Sciatic nerve (tissue), 1 donor: ENCODE results near the genes PPOX and TOMM40L.

- PRO-cap, result no peak
Observed at GRCh38 chr1:160432217-160432984, 32.0 kb downstream of the VANGL2 start.

DNA sequence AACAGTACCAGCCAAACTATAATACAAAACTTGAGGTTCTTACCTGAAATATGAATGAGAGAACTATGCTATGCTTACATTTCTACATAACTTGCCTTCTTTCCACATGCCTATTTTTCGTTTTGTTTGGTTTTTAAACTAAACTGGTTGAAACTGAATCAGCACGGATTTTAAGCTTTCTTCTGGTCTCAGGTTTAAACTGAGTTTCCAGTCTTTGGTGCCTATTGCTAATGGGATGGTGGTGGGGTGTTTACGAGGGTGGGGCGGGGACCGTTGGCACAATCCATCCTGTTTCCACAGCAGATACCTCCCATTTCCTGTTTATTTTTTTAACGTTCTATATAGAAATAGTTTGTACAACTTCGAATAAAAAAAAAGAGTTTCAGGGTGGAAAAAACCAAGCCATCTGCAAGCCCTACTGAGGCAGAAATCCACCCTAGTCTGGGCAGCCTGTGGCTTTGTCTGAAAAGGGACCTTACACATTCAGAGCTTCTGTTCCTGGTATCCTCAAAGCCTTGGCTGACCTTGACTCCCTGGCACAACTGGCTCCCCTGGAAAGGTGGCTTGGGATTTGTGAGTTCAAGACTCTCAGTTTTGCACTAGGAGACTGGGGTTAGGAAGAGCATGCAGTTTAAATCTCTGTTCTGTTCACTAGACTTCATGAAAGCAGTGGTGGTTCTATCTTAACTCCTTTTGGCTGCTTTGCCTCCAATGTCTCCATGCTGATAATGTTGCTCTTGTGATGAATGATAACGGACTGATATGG, 46.6 kb downstream of the VANGL2 start:
- PRO-cap, result no peak

DNA sequence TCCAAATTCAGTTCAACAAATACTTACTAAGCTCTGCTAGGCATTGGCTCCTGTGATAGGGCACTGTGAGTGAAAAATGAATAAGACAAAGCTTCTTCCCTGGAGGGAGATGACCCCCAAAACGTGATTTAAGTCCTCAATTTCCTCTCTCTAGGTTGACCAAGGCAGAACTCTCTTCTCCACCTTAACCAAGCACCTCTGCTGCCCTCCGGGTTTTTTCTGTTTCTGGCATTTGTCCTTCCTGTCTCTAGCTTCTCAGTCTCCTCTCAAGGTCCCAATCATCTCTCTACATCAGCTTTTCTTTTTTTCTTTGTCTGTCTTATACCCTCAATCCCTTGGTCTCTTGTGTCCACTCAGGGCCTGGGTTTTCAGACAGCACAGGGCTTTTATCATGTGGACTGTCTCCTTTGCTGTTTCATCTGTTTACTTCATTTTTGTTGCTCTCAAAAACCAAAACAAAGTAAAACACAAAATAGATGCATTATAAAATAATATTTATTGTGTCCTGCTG, 17.6 kb upstream of the SLAMF6 start:
- PRO-cap, result no peak

GRCh38 chr1:160560339-160560710, 19.0 kb downstream of the CD84 start:
- PRO-cap, result no peak

GRCh38 chr1:160567768-160568703, 11.3 kb downstream of the CD84 start:
- PRO-cap, result no peak

- PRO-cap, result no peak
Observed at GRCh38 chr1:160637980-160638636, 8.7 kb downstream of the SLAMF1 start.

- PRO-cap, result no peak
Observed at GRCh38 chr1:160714087-160714935, 2.7 kb upstream of the CD48 start.

DNA sequence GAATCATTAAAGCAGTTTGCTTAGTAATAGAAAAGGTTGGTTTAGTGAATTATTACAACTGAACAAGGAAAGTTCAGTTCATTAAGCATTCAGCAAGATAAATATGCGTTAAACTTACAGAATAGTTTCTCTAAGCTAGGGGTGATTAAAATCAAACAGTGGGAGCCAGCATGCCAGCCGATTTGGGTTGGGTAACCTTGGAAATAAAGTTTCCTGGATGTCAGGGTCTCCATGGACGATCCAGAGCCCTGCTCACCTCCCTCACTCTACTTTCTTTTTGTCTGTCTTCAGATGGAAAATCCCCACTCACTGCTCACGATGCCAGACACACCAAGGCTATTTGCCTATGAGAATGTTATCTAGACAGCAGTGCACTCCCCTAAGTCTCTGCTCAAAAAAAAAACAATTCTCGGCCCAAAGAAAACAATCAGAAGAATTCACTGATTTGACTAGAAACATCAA, 13.8 kb downstream of the SLAMF7 start:
- PRO-cap, result no peak

DNA sequence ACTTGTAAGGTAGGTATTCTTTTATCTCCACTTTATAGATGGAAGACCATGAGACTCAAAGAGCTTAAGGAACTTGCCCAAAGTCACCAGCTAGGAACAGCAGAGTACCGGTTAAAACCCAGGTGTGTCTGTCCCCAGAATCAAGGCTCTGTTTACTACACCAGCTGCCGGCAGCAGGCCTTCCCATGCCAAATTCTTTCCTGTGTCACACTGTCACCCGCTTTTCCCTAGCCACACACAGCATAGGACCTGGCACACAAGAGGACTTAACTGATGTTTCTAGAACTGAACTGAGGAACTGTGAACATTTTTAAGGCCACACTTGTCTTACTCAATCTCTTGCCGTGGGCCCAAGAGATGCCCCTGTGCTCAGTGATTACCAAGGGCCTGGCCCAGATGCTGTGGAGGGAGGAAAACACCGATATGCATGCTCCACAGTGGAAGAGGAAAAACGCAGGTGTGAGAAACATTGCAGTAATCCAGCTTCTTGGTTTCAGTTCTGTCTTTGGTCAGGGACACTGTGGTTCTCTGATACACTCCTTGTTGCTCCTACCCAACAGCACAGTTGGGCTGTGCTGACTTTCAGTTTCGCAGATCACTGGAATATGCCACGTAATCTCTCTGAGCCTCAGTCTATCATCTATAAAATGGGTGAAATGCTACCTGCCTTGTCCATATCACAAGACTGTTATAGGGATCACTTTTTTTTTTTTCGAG, 13.9 kb upstream of the LY9 start:
- PRO-cap, result no peak

DNA sequence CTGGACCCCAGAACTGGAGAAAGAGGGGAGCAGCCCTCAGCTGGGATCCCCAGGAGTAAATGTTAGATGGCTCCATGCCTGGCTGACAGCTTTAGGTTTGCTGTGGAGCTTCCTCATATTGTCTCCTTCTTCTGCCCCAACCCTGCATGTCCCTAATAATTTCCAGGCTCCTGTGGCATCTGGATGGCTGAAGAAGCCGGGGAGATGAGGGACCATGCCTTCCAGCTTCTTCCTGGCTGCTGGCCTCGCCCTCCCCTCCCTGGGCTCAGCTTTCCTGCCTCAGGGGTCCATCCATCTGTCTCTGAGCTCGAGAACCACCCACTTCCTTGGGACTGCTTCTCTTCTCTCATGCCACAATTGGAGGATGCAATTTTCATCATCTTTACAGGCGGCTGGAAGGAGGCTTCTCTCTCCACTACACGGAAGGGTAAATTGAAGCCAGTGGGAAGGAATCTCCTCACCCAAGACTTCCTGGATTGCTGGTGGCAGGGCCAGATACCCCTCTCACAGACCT, 705 bp downstream of the CD244 start:
- PRO-cap, result no peak

- PRO-cap, result no peak
Observed at GRCh38 chr1:160996896-160997926, 23.7 kb downstream of the F11R start.

DNA sequence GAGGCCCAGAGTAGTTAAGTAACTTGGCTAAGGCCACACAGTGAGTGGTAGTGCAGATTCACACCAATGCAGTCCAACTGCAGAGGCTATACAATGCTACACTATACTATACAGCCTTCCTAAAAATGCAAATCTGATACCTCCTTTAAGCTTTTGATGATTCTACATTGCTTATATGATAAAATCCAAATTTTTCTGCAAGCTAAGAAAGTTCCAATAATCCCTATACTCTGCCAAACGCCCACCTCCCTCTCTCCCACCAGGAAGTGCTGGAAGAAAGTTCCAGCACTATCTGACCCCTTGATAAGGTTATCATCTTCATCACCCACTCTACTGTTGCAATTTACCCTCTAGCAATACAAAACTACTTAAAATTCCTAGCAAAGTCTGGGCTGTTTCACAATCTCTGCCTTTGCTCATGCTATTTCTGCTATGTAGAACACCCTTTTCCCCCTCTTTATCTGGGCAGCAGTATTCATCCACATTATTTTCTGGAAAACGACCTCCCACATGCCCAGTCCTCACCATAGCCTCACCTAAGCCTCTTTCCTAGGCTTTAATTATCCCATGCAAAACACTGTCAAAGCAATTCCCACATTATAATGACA, 12.2 kb downstream of the F11R start:
- PRO-cap, result no peak

DNA sequence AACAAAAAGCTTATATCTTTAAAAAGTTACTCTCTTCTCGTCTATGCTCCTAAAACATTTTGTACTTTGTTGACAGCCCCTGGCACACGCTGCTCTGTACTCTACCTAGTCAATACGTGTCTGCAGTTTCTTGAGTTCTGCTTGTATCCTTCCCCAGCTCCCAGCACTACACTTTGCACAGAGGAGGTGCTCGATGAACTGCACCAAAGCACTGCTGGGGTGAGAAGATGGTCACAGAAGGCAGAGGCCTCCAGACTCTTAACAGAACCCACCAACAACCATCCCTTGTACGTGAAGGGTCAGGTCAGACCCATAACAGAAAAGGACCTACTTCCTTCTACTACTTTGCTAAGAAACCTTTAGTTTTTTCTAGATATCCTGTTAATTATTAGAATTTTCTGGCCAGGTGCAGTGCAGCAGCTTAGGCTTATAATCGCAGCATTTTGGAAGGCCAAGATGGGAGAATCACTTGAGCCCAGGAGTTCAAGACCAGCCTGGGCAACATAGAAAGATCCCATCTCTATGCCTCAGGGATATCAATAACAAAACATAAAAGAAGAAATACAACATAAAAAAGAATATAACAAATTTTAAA, 8.9 kb downstream of the F11R start:
- PRO-cap, result no peak

DNA sequence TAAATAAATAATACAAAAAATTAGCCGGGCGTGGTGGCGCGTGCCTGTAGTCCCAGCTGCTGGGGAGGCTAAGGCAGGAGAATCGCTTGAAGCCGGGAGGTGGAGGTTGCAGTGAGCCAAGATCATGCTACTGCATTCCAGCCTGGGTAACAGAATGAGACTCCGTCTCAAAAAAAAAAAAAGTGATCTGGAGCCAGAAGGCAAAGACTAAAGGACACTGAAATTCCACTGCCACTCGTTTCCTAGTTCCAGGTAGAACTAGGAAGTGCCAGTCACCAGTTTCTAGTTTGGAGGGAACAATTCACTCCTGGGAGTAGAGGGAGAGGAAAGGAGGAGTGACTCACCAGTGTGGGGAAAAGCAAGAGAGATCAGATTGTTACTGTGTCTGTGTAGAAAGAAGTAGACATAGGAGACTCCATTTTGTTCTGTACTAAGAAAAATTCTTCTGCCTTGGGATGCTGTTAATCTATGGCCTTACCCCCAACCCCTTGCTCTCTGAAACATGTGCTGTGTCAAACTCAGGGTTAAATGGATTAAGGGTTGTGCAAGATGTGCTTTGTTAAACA, 4.4 kb downstream of the F11R start:
- PRO-cap, result no peak

GRCh38 chr1:161088597-161088964, 777 bp downstream of the NECTIN4 start:
- PRO-cap, result unidirectional peak, plus-strand start at chr1:161088809

GRCh38 chr1:161133401-161133841, 954 bp upstream of the DEDD start:
- PRO-cap, result no peak

- PRO-cap, result unidirectional peak, plus-strand start at chr1:161159763; unidirectional peak, minus-strand start at chr1:161159849
Observed at GRCh38 chr1:161159600-161160356, 478 bp downstream of the USP21 start.

GRCh38 chr1:161166180-161166913, at the start of gene PPOX:
PPOX (plus strand) TSS chr1:161166426.
- PRO-cap, result bidirectional peak, plus-strand start at chr1:161166511, minus-strand start at chr1:161166270

DNA sequence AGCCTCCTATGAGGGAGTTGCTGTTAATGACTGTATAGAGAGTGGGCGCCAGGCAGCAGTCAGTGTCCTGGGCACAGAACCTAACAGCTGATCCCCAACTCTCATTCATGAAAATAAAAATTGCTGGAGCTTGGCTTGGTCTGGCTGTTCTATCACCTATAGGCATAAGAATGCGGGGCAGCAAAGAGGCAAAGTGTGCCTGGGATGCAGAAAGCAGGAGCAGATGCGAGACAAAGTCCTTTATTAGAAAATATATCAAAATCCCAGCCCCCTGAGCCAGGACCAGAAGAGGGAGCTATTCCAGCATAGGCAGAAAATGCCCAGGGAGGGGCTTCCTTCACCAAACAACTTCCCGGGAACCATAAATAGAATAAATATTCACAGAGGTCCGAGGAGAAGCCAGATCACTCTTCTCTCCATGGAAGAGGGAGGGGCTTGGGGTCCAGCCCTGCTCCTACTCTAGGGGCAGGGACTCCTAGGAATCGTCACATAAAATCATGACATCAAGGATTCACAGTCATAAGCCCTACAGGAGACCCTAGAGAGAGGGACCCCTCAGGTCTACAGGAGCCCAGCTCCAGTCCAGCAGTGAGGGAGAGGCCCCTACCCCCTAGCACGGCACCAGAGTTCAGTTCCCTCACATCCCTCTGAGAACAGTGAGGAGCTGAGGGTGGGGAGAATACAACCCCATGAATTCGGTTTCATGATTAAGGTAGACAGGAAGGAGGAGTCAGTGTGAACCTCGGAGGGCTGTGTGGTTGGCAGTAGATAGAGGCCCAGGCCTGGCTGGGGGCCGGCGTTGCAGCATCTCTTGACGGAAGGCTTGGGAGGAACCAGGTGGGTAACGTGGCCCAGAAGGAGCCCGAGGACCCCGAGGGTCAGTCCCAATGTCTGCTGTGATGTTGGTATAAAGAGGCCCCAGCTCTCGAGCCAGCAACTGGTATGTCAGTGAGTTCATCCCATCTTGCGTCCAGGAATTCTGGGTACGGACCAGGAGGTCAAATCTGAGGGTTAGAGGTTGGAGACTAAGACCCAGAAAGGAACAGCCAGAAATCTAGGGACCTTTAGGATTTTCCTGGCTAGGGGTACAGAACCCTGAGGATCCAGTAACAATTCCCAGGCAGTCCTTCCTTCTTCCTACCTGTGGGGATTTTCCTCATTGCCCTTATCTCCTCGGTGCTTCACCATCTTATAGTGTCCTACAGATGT, 5.3 kb downstream of the PPOX start:
- PRO-cap, result no peak

- PRO-cap, result bidirectional peak, plus-strand start at chr1:161226091, minus-strand start at chr1:161225767
Observed at GRCh38 chr1:161225828-161226826, at the start of gene TOMM40L. TOMM40L (plus strand) TSS chr1:161226060.